ENCODE measurements around a stretch of chr4.

DNA sequence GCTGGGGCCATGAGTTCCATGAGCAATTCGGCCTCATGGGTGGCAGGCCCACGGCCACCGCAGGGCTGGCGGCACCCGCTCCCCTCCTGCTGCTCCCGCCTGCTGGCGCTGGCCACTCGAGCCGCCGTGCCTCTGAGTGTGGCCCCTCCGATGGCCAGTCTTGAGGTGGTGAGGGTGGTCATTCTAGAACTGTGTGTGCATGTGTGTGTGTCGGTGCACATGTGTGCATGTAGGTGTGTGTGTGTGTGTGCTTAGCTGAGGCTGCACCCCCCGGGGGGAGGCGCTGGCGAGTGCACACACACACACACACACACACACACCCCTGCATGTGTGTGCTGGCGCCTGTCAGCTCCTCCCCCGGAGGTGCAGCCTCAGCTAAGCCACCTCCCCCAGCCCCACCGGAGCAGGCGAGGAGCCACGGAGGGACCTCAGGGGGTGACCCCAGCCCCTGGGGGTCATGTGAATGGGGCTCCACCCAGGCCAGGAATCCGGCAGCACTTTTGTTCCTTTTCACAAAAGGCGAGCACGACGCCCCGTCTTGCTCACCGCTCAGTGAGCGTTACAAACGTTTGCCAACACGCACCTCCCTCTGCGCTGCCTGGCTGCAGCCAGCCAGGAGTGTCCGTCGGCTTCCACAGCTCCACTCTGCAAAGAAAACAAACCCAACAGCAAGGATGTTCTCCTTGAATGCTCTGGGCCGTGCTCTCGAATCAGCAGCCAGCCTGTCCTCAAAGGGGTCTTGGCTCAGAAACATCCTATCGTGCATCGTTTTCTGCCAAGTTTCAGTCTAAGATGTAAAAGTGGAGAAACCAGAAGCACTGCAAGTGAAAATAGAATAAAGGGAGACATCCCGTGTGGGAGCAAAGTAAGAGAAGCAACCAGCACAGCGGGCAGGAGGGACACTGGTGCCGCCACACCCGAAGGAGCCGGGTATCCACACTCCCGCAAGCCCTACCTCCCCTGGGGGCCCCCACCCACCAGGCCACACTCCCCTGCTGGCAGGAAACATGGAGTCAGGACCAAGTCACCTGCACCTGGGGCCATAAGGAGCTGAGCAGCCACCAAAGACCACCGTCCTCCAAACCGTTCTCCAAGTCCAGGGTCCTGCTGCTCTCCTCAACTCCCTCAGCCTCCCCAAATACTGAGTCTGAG lies 30.1 kb downstream of the FGFRL1 start:
- PRO-cap = no peak

DNA sequence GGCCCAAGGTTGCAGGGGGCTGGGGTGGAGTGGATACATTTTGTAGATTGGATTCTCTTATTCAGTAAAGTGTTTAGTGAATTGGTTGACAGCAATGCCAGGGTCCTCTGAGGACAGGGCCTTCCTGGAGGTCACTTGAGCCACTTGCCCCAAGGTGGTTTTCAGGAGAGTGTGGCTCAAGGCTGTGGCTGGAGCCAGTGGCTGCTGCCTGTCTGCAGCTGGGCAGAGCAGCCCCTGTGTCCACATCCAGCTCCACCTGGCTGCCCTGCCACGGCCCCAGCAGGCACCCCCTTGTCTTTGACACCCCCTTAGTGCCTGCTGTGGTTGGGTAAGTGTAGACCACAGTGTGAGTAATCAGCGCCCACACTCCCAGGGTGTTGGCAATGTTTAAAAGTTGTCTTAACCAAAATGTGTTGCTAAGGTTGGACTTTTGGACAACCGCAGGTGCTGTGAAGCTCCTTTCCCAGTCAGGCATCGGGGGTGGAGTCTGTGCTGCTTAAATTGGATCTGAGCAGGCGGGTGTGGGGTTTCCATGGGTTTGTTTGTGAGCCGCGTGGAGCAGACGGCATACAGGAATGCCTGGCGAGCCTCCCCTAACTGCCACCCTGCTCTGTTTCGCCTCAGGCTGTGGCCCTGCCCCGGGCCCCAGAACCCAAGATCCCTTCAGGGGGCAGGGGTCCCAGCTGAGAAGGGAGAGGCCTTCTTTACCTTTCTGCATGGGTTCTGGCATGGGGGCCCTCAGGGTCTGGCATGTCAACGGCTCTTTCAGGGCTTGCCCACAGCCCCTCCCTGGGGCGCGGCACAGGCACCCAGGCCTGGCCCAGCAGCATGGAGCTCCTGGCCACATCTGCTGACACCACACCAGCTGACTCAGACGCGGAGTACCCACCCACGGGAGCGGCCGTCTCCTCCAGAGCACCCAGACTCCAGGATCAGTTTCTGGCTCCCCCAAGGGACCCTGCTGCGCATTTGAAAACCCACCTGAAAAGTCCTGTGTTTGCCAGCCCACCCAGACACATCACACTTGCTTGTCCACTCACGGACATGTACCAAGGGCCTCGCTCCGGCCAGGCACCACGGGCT lies 4.9 kb upstream of the SPON2 start:
- PRO-cap = no peak

DNA sequence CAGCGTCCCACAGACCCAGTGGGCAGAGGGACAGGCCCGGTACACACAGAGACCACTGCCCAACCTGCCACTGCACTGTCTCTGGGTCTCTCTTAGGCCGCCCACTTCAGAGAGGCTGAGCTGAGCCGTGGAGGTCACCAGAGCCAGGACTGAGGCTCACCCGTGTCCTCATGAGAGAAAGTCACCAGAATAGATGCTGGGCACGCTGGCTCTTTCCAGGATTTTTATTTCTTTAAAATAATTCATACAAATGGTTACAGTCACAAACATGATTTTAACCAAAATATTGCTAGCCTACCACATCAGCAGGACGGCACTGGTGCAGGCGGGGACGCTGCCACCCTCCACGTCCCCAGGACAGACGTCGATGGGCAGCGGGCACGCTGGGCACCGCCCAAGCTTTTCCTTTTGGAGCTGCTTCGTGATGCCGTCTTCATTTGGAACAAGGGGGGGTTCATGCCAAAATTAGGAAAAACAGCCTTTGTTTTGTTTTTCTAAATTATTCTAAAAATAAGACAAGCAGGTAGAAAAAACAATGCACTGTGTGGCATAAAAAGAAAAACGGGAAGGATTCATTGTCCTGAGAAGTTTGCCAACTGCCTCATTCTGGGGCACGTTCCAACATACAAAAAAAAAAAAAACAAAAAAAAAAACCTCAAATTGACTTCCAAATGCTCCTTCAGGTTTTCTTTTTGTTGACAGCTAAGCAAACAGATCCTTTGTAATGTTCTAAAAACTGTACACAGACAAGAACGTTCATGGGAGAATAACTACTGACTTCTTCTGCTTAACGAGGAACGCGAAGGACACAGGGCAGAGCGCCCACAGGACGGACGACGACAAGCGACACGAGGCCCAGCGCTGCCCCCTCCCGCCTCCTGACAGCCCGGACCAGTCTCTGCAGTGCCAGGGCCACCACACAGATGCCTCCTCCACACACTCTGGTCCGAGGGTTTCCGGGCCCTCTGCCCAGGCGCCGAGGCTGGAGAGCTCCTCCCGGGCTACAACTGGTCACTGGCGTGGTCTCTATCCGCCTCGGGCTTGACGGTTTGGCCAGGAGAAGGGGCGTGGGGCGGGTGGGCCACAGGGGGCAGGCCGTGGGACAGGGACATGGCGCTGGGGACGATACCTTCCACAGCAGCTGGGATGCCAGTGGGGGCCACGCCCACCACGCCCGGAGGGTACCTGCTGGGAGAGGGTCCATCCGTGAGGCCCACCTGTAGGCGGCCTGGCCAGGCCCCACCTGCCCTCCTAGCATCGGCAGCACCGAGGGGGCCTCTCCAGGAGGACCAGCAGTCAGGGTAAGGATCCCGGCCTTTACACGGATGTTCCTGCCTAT lies 37.2 kb downstream of the CTBP1 start:
- PRO-cap = no peak

GRCh38 chr4:1214589-1215914 lies 33.9 kb downstream of the CTBP1 start:
- PRO-cap = no peak

GRCh38 chr4:1248630-1249008 lies 311 bp downstream of the CTBP1 start:
- PRO-cap = bidirectional peak, plus-strand start at chr4:1248892, minus-strand start at chr4:1248718

- PRO-cap = bidirectional peak, plus-strand start at chr4:1289911, minus-strand start at chr4:1289665
Measured at GRCh38 chr4:1288878-1289777, 563 bp upstream of the MAEA start.

- PRO-cap = no peak
Measured at GRCh38 chr4:1290011-1291082, 656 bp downstream of the MAEA start.

DNA sequence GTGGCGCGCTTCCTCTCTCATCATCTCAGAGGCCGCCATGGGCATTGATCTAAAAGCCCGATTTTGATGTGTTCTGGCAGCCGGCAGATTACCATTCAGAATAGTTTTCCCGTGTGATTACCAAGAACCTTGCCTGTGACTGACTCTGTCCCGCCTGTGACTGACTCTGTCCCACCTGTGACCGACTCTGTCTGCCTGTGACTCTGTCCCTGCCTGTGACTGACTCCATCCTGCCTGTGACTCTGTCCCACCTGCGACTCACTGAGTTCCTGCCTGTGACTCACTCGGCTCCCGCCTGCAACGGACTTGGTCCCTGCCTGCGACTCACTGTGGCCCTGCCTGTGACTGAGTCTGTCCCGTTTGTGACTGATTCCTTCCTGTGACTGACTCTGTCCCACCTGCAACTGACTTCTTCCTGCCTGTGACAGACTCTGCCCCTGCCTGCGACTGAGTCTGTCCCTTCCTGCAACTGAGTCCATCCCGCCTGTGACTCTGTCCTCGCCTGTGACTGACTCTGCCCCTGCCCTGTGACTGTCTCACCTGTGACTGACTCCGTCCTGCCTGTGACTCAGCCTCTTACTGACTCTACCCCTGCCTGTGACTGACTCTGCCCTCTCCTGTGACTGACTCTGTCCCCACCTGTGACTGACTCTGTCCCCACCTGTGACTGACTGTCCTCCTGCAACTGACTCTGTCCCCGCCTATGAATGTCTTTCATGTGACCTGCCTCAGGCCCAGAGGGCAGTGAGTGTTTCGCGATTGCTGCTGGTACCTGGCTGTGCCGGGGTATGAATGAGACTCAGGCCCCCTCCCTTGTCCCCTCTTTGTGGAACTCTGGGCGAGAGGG lies 9.6 kb upstream of the UVSSA start:
- PRO-cap = no peak

DNA sequence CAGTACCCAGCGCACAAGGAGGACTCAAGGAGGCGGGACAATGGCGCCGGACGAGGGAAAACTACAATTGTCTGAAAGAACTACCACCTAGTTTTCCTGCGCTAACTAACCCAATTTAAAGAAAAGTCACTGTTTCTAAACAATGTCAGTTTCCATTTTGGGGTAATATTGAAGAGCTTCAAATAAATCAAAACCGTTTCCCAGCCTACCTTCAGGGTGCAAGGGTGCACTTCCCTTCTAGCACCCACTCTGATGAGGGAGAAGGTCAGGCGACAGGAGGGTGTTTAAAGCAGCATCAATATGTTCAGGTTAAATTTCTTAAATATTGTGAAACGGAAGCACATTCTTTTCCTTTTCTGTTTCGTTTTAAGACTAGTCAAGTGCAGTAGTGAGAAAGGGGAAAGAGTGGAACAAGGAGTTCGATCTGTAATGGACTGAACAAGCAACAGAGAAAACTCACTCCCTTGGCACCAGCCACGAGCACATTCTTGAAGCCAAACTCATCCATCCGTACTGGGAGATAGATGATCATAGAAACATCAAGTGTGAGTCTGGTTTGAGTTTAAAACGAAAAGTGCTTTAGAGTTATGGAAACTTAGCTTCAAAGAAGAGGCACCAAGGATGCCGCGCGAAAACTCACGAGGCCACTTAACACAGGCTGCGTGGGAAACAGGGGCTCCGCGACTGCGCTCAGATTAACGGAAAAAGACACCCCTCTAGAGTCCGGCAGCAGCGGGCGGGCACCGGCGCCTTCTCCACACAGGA lies 877 bp downstream of the FAM53A start:
- PRO-cap = no peak

- PRO-cap = unidirectional peak, minus-strand start at chr4:1691853
Measured at GRCh38 chr4:1691649-1692192, 7.6 kb upstream of the FAM53A start.

DNA sequence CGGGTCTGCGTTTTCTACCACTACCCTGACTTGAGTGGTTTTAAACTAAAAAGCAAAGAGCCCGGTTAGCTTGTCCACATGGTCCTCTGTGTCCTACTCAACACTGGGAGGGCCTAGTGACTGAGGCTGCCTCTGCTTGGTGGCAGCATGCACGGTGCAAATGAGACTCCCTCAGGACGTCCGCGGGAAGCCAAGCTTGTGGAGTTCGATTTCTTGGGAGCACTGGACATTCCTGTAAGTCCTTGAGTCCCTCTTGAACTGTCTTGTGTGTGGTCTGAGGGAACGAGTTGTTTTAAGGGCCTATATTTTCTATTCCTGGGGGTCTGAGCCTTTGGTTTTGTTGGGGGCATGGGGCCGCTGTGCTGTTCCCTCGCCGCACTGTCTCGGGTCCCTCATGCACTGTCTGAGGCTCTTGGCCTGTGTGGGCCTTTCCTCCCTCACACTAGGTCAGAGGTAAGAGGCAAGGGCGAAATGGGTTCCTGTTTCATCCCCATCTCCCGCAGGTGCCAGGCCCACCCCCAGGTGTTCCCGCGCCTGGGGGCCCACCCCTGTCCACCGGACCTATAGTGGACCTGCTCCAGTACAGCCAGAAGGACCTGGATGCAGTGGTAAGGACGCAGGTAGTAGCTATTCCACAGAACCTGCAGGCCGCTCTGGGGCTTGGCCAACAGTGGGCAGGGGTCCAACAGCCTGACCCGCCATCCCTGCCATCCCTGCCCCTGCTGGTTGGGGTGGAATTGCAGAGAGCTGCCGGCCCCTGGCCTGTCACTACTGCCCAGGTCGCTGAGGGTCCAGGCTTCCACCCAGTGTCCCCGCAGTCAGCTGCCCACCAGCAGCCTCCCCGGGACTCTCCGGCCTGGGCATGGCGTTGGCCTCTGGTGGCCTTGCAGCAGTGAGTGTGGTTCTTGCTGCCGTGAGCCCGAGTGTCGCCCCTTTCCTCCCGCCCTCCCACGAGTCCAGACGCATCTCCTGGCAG lies 16.1 kb downstream of the TACC3 start:
- PRO-cap = no peak

DNA sequence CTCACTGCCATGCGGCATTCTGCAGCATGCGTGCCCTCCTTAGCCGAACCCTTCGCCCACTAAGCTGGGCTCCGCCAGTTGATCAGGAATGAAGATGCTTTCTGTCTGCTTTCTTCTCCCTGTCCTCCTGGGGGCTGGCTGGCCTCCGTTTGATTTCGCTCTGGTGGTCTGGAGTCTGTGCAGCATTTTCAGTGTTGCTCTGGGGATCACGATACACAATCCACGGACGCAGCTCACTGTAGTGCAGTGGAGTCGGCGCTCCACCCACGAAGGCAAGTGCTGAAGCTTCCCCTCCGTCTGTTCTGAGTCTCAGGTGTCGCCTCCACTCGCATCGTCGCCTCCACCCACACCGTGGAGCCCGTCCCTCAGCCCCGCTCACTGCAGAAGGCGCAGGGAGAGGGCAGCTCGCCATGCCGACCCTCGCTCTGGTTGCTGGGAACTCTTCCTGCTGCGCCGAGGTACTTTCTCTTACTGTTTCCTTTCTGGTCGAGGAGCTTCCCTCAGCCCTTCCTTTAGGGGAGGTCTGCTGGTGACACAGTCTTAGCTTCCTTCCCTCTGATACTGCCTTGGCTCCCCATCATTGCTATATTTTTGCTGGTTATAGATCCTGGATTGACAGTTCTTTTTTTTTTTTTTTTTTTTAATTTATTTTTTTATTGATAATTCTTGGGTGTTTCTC lies 29.2 kb downstream of the LETM1 start:
- PRO-cap = no peak

GRCh38 chr4:1869943-1870365 lies 1.2 kb upstream of the NSD2 start:
- PRO-cap = no peak

DNA sequence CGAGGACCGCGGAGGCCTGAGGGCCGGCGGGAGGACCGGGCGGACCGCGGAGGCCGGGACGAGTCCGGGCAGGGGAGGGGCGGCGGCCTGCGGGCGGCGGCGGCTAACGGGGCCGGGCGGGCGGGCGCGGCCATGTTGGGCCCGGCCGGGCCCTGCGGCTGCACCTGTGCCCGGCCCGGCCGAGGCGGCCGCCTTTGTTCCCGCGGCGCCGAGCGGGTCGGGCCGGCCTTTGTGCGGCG lies 487 bp downstream of the NSD2 start:
- PRO-cap = no peak

GRCh38 chr4:1930573-1930899 lies 59.3 kb downstream of the NSD2 start:
- PRO-cap = no peak

DNA sequence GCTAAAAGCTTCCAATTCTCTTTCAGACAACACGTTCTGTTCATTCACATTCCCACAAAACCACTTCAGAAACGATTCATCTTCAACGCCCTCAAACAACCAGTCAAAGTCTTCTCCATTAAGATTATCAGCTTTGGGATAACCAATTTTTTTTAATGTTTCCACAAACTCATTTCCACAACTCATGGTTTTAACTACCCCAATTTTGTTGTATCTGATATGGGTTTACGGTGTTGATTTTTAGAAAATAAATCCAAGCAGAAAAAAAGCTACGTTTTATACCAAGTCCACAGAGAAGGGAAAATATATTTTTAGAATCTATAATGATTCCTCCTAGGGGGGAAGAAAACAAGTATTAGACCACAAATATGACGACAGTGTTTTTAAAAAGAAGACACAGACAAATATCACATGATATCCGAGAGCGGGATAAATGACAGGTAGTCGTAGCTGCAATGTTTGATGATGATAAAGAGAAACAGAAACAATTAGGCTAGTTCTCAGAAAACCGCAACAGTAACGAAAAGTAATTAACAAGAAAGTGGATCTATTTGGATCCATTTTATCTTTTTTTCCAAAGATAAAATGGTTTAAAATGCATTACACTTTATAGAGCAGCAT lies 1.1 kb downstream of the HAUS3 start:
- PRO-cap = no peak

DNA sequence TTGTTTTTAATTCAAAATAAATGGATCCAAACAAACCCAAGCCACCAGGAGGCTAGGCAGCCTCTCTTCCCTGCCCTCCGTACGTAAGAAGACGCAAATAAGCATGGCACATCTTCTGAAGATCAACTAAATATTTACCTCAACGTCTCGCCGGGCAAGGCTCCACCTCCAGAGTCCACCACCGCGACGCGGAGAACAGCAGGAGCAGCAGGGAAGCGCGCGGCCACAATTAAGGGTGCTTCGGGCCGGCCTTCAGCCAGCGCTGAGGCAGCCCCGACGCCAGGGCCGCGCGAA lies 592 bp downstream of the HAUS3 start:
- PRO-cap = no peak

DNA sequence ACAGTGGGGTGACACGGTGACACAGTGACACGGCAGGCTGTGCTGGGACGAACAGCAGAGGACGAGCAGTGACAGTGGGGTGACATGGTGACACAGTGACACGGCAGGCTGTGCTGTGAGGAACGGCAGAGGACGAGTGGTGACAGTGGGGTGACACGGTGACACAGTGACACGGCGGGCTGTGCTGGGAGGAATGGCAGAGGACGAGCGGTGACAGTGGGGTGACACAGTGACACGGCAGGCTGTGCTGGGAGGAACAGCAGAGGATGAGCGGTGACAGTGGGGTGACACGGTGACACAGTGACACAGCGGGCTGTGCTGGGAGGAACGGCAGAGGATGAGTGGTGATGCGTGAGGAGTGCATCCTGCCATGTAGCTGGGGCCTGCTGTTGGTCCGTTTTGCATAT lies 36.0 kb upstream of the MXD4 start:
- PRO-cap = no peak

GRCh38 chr4:2416376-2416914 lies 2.0 kb downstream of the ZFYVE28 start:
- PRO-cap = unidirectional peak, plus-strand start at chr4:2416763

GRCh38 chr4:2534782-2535236 lies 1.6 kb upstream of the FAM193A start:
- PRO-cap = no peak